ENCODE data around the genes LANCL2 and NUPR2.

DNA sequence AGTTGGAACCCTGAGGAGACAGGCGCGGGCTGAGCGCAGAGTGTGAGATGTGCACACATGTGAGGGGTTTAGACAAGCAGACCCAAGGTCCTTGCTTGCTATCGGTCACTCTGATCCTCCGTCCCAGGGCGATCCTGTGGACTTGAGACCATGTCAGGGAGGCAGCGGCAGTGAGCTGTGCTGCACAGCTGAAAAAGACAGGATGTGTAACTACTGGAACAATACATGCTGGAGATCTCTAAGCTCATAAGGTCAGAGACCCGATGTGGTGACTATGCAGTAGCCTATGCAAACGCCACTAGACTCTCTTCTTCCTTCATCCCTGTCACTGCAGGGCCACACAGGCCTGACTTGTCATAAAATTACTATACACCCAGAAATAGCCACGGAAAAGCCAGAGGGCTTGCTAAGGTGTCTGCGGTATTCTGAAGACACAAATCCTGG, 91.0 kb upstream of the DDC start:
- RAMPAGE, long total RNA = no peak
- RRBS = no CpG with 5 or more reads among the region's 11 CpGs

GRCh38 chr7:50661587-50662116, 96.4 kb upstream of the DDC start:
- RAMPAGE, long total RNA = no peak
- RRBS = no CpG with 5 or more reads among the region's 8 CpGs

GRCh38 chr7:50674259-50674885, 108.3 kb downstream of the GRB10 start:
- RAMPAGE, long total RNA = no peak
- RRBS = no CpG with 5 or more reads among the region's 12 CpGs

DNA sequence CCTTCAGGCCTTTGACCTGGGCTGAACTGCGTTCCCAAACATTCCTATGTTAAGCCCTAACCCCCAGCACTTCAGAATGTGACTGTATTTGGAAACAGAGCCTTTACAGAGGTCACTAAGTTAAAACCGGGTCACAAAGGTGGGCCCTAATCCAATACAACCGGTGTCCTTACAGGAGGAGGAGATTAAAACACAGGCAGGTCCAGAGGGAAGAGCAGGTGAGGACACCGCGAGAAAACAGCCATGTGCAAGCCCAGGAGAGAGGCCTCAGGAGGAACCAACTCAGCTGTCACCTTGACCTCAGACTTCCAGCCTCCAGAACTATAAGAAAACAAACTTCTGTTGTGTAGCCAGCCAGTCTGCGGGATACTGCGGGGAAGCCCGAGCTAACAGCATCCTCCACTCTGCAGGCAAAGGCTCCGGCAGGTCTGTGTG, 27.9 kb downstream of the GRB10 start:
- RAMPAGE, long total RNA = no peak
- RRBS = no CpG with 5 or more reads among the region's 9 CpGs

- RAMPAGE, long total RNA = no peak
- RRBS = no CpG with 5 or more reads among the region's 1 CpG
These were observed 30.1 kb upstream of the GRB10 start for GRCh38 chr7:50812828-50813239.

- RAMPAGE, long total RNA = no peak
- RRBS = no CpG with 5 or more reads among the region's 7 CpGs
These were observed 68.8 kb upstream of the GRB10 start for GRCh38 chr7:50851459-50851878.

DNA sequence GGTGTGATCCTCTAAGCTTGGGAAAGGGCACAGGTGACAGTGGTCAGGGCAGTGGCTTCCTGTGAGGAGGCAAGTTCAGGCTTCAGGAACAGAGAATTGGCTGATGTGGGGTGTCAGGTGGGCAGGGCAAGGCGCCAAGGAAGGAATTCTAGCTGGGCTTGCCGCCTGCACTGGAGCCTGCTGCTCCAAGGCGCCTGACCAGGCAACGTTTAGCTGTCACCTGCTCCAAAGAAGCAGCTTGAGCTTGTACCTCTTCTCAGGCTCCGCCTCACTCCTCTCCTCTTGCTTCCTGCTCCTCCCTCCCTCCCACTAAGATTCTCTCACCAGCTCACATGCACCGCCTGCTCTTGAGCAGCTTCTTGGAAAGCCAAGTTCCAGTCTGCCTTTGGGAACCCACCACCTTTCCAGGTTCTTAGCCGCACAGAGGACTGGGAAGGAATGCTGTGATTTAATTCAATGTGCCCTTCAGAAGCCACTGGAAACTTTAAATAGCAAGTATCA, 187.4 kb upstream of the GRB10 start:
- RAMPAGE, long total RNA = no peak
- RRBS = no CpG with 5 or more reads among the region's 7 CpGs

- RAMPAGE, long total RNA = no peak
- RRBS = no CpG with 5 or more reads among the region's 5 CpGs
These were observed 26.7 kb downstream of the COBL start for GRCh38 chr7:51289658-51290504.

- RAMPAGE, long total RNA = no peak
- RRBS = no CpG with 5 or more reads among the region's 15 CpGs
These were observed 730.8 kb upstream of the VSTM2A start for GRCh38 chr7:53811412-53811783.

DNA sequence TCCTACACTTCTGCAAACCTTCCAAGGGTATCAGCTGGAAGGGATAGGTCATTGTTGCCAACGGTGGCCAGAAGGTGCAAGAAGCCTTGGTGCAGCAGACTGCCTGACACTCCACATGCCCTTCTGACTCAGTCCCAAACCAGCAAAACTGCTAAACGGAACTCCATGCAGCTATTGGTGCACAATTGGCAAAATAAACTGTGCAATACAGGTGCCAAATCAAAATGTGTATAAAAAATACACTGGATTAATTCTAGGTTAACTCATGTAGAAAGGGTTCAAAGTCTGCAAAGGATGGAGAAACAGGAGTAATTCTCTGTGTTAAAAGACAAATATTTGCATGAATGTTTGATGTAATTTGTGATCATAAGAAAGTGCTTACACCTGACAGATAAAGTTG, 102.7 kb upstream of the EGFR start:
- RAMPAGE, long total RNA = no peak
- RRBS = no CpG with 5 or more reads among the region's 2 CpGs

GRCh38 chr7:55070166-55070769, 51.5 kb downstream of the EGFR start:
- RAMPAGE, long total RNA = no peak
- RRBS = no CpG with 5 or more reads among the region's 10 CpGs

DNA sequence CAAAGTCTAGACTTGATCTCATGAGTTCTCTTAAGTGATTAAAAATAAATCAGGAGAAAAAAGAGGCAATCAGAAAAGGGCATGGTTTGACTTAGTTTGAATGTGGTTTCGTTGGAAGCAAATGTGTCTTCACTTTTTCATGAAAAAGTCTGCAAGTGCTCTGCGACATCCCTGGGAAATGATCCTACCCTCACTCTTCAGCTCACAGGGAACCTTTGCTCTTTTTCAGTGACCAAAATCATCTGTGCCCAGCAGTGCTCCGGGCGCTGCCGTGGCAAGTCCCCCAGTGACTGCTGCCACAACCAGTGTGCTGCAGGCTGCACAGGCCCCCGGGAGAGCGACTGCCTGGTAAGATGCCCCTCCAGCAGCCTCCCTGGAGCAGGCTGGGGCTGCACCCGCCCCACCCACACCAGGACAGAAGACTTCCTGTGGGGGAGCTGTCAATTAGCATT, 133.5 kb downstream of the EGFR start:
- RAMPAGE, long total RNA = no peak
- RRBS = 92% methylated on average over 4 of the region's 8 CpGs

DNA sequence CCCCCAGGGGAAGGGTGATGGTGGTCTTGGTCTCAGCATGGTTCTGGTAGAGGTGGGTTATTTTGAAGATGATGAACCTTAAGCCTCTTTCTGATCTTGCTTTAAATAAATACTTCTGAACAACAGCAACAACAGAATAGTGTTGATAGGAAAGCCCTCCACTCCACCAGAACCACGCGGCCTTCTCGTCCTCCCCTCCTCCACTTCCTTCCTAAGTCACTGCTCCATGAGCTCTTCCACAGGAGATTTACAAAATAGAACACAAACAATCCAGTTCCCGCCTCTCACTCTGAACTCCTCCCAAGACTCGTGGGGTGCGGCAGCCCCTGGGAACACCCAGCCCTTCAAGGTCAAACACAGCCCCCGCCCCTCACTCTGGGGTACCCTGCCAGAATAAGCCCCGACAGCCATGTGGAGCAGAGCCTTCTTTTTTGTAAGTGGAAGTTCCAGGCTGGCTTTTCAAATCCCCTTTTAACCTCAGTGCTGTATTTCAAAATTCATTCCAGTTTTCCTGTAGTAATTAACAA, 169.3 kb downstream of the EGFR start:
- RAMPAGE, long total RNA = no peak
- RRBS = no CpG with 5 or more reads among the region's 8 CpGs

GRCh38 chr7:55365093-55366156, at the start of gene LANCL2:
Gene LANCL2 (plus strand): TSS chr7:55365337.
- RAMPAGE, long total RNA = no peak
- RRBS = 2% methylated on average over 7 of the region's 96 CpGs

DNA sequence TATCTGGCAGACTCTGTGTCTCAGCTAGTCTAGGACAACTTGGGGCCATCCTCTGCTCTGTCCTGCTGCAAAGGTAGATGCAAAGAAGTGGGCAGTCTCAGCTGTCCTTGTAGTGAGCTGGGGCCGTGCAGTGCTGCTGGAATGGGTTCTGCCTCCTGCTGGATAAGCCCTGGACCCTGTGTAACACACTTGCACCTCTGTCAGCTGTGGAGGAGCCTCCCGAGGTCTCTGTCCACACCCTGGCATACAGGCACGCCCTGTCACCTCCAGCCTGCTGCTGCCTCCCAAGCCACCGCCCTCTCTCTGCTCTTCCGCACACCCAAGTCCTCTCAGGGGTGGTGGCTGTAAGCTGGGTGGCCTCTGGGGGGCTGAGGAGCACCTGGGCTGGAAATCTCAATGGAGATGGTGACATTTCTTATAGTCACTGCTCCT, 57.5 kb downstream of the VOPP1 start:
- RAMPAGE, long total RNA = no peak
- RRBS = no CpG with 5 or more reads among the region's 5 CpGs

DNA sequence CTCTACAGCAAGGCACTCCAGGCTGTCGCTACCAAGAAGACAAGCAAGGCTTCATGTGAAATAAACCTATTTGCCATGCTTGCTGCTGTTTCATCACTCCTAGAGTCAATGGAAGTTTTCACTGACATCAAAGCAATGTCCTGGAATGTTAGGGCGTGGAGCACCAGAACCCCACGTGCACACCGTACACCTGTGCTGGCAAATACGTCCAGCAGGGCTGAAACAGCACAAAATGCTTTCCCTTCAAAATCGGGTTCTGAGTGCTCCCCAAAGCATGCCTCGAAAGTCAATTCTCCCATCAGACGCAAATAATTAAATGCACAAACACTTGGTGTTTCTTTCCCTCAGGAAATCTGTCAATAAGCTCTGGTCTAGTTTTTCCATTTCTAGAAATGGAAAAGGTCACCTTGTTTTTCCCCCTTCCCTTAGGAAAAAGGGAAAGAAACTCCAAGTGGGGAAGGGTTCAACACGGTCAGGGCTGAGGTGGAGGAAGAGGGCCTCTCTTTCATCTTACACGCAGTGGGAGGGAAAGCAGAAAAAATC, 21.1 kb downstream of the VOPP1 start:
- RAMPAGE, long total RNA = no peak
- RRBS = no CpG with 5 or more reads among the region's 10 CpGs

GRCh38 chr7:55574114-55574728, 1.9 kb upstream of the VOPP1 start:
- RAMPAGE, long total RNA = no peak
- RRBS = no CpG with 5 or more reads among the region's 1 CpG

- RAMPAGE, long total RNA = no peak
- RRBS = no CpG with 5 or more reads among the region's 2 CpGs
These were observed 12.8 kb downstream of the PHKG1 start for GRCh38 chr7:56079951-56080407.

DNA sequence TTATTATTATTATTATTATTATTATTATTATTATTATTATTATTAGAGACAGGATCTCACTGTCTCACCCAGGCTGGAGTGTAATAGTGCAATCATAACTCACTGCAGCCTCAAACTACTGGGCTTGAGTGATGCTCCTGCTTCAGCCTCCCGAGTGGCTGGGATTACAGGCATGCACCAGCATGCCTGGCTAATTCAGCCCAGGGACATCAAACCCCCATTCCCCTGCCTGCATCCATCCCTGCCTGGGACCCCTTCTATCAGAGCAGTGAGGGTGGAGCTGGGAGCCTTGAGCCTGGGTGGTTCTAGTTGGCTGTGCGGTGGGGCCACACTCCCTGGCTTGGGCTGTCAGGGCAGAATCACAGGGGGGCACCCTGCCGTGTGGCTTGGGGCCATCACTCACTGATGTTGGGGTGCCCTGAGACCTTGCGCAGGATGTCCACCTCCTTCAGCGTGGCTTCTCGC, 5.5 kb downstream of the PHKG1 start:
- RAMPAGE, long total RNA = no peak
- RRBS = no CpG with 5 or more reads among the region's 6 CpGs

GRCh38 chr7:56115731-56116683, at the start of gene NUPR2:
Gene NUPR2 (minus strand): TSS chr7:56116417.
- RAMPAGE, long total RNA = no peak
- RRBS = no CpG with 5 or more reads among the region's 72 CpGs

Data from epithelial cell of proximal tubule (primary cell).